Measurements from ENCODE around the gene TARDBP.

- PRO-cap = bidirectional peak, plus-strand start at chr1:10779442, minus-strand start at chr1:10779166
Observed at GRCh38 chr1:10778480-10779703, 17.6 kb downstream of the CASZ1 start.

GRCh38 chr1:10856057-10856413 is 59.6 kb upstream of the CASZ1 start:
- PRO-cap = no peak

DNA sequence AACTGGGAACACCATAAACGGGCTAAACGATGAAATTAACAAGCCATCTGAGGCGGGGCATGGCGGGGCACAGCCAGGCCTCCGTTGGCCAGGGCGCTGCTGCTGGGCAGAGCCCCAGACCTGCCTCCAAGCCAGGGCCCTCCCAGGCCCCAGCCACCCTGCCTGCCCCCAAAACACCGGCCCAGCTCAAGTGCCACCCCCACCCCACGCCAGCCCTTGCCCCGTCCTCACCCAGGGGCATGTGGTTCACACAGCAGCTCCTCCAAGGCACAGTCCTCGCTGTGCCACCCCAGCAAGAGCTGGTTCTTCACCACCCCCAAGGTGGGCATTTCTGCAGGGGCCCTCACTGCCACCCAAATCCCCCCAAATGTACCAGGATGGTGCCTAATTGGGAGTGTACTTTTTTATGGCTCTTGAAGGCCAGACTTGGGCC is 60.0 kb upstream of the CASZ1 start:
- PRO-cap = no peak

DNA sequence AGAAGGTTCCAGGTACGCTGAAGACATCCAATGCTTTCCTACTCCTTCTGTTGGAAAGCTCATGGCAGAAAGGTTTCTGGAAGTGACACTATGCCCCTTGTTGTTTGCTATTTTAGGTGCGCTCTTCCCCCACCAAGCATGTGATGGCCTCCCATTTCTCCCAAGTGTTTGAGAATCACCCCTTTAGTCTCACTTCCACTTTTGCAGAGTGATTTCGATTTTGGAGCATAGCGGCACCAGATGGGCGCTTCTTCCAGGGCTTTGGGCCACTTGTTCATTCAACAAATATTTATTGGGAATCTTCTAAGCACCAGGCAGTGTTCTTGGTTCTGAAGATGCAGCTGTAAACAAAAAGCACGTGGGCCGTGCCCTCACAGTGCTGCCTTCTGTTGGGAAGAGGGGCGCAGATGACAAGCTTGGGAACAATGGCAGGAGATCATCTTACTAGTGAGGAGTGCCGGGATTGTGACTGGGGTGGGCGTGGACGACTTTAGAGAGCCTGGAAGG is 12.5 kb downstream of the C1orf127 start:
- PRO-cap = unidirectional peak, plus-strand start at position 211 of the sequence

- PRO-cap = no peak
Observed at GRCh38 chr1:10980685-10981351, 1.1 kb downstream of the C1orf127 start.

- PRO-cap = bidirectional peak, plus-strand start at chr1:11012361, minus-strand start at chr1:11012263; unidirectional peak, plus-strand start at chr1:11012655
Observed at GRCh38 chr1:11012001-11012917, at the start of gene TARDBP. TARDBP (plus strand) TSS chr1:11012654.

DNA sequence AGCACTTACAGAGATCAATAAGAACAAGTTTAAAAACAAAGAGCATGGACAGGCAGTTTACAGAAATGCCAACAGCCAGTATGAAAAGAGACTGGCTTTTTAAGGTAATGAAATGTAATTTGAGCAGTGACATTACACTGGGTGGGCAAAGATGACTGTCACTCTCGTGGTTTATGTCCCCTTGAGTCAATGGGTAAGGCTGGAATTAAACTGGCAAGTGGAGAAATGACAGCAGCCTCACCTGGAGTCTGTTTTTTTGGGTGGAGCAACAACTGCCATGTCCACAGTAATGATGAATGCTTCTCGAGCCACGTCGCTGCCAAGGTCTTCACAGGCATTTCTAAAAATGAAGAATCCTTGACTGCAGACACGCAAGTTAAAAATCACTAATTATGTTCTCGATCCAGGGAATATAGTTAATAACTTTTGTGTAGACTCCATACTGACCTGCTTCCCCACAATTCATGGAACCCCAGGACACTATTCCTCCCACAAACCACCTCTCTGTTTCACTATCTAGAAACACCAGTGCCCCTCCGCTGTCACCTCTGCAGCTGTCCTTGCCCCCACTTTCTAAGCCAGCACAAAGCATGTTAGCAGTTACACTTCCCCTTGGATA is 14.2 kb downstream of the TARDBP start:
- PRO-cap = unidirectional peak, plus-strand start at position 211 of the sequence

- PRO-cap = no peak
Observed at GRCh38 chr1:11130619-11131029, 31.0 kb upstream of the EXOSC10 start.

DNA sequence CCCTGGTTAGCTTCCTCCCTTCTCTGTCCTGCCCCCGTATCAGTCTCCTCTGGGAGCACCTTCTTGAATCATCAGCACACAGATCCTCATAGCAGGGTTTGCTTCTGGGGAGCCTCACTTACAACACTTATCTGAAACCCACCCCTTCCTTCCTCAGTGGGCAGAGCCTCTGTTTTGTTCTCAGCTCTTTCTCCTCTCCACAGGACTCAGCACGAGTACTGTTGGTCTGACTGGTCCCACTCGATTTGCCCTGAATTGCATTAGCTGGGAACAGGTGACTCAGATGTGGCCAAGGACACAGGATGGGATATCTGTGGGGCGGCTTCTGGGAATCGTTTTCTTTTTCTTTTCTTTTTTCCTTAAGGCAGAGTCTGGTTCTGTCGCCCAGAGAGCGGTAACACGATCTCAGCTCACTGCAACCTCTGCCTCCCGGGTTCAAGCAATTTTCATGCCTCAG is 80.2 kb downstream of the UBIAD1 start:
- PRO-cap = no peak

DNA sequence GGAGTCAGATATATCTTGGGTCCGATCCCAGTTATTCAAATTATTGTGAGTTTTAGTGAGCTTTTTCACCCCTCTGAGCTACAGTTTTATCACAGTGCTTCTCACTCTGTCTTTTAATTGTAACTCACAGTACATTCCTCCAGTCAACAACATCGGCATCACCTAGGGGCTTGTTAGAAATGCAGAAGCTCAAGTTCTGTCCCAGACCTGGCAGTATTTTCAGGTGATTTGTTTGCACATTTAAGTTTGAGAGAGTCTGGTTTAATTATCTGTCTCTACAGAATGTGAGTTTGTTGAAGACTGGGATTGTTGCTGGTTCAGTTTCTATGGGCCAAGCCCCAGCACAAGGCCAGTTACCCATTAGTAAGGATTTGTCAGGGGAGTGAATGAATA is 26.0 kb downstream of the DISP3 start:
- PRO-cap = unidirectional peak, minus-strand start at position 214 of the sequence

GRCh38 chr1:11738798-11739261 is 2.9 kb downstream of the AGTRAP start:
- PRO-cap = unidirectional peak, plus-strand start at chr1:11739044

DNA sequence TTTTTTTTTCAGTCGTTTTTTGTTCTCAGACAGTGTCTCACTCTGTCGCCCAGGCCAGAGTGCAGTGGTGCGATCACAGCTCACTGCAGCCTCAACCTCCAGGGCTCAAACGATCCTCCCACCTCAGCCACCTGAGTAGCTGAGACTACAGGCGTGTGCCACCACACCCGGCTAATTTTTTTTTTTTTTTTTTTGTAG is 19.4 kb downstream of the MTHFR start:
- PRO-cap = no peak

- PRO-cap = no peak
Observed at GRCh38 chr1:11794089-11794556, 11.6 kb downstream of the MTHFR start.

DNA sequence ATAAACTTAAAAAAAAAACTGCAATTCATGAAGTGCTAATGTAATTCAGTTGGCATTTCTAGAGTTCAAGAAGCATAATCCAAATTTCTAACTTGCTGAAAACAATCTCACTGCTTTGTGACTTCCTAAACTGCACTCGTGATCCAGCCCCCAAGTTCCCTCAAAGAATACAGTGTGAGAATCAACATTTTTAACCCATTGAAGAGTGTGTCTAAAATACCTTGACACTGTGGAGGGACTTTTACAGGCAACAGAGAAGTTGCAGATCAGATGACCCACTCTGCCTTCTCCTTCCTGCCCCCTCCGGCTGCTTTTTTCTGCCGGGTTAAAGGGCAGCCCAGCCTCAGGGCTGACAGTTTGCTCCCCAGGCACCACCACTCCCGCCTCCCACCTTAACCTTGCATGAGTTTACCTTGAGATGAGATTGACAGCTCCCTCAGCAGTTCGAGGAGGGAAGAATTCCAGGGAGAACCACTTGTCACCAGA is 3.3 kb downstream of the MTHFR start:
- PRO-cap = unidirectional peak, plus-strand start at position 355 of the sequence

- PRO-cap = bidirectional peak, plus-strand start at chr1:11805021, minus-strand start at chr1:11804881
Observed at GRCh38 chr1:11804732-11805438, 879 bp downstream of the MTHFR start.

GRCh38 chr1:11998638-11999267 is 18.5 kb downstream of the MFN2 start:
- PRO-cap = no peak

DNA sequence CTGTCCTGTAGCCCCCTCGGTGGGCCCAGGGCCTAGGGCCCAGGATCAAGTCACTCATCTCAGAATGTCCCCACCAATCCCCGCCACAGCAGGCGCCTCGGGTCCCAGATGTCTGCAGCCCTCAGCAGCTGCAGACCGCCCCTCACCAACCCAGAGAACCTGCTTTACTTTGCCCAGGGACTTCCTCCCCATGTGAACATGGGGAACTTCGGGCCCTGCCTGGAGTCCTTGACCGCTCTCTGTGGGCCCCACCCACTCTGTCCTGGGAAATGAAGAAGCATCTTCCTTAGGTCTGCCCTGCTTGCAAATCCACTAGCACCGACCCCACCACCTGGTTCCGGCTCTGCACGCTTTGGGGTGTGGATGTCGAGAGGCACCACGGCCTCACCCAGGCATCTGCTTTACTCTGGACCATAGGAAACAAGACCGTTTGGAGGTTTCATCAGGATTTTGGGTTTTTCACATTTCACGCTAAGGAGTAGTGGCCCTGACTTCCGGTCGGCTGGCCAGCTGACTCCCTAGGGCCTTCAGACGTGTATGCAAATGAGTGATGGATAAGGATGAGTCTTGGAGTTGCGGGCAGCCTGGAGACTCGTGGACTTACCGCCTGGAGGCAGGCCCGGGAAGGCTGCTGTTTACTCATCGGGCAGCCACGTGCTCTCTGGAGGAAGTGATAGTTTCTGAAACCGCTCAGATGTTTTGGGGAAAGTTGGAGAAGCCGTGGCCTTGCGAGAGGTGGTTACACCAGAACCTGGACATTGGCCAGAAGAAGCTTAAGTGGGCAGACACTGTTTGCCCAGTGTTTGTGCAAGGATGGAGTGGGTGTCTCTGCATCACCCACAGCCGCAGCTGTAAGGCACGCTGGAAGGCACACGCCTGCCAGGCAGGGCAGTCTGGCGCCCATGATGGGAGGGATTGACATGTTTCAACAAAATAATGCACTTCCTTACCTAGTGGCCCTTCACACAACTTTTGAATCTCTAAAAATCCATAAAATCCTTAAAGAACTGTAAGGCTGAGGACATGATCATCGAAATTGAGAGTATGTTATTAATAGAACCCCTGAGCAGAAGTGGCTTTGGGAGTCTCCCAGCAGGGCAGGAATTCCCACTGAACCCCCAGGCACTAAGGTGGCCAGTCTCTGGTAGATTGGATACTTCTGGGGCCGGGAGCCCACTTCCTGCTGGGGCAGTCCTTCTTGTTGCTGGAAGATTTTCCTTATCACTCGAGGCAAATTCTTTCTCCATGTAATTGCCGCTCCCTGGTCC is 23.2 kb upstream of the TNFRSF1B start:
- PRO-cap = unidirectional peak, minus-strand start at position 264 of the sequence; bidirectional peak, plus-strand start at position 693 of the sequence, minus-strand start at position 641 of the sequence

DNA sequence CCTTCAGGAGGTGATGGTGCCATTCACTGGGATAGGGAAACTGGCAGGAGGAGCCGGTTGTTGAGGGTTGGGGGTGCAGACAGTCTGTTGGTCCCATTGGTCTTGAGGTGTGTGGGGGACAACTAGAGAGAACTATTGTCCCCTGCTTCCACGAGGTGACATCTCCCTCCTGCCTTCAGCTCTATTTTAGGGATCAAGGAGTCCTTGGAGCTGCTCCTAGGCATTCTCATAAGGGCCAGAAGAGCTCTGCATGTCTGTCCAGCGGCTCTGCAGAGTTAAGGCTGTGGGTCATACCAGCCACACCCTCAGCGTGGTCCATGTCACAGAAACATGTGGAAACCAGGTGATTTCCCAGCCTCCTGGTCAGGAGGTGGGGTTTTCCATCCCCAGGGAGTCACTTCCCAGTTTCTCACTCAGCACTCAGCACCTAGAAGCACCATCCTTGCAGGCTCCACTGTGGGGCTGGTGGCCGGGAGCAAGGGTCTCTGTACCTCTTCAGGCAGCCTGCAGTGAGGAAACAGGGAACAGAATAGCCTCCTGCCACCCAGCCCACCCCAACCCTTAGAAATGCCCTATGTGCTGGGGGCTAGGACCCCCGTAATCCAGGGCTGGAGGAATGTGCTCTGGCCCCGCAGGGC is 1.5 kb upstream of the TNFRSF1B start:
- PRO-cap = no peak

DNA sequence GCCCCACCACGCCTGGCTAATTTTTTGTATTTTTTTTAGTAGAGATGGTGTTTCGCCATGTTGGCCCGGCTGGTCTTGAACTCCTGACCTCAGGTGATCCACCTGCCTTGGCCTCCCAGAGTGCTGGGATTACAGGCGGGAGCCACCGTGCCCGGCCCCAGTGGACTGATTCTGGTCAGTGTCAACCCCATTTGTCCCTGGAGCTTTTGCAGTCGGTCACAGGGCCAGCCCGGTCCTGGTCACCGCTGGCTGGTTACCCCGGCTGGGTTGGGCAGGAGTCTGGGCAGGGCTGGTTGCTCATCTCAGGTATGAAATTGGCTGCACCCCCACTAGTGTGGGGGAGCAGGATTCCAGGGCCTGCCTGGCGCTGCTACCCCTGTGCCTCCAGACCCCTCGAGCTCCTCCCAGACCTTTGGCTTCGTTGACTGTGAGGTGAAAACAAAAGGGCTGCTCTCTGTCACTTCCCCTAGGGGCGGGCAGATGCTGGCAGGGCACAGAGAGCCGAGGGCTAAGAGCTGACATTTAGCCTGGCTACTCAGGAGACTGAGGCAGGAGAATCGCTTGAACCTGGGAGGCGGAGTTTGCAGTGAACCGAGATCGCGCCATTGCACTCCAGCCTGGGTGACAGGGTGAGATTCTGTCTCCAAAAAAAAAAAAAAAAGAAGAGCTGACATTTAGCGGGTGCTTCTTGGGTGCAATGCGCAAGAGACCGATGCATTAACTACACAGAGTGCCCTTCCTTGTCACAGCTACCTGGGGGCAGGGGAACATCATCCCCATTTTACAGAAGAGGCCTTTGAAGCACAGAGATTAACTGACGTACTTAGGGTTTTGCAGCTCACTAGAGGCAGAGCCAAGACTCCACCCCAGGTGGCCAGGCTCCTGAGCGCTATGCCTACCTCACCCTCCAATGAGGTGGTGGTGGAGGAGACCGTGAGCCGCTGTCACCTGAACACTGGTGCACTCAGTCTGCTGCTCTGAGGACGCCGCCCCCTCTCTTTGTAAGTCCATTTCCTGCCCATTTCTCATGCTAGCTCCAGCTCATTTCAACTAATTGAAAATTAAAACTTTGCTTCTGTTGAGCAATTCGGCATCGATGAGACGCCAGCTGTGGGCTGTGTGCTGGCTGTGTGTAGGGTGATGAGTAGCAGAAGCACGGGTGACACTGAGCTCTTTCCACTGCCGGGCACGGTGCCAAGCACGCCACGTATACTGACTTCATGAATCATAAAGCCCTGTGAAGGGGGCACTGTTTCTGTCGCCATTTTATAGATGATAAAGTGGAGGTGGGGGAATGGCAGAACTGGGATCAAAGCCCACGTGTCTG is 10.8 kb downstream of the TNFRSF1B start:
- PRO-cap = unidirectional peak, minus-strand start at position 414 of the sequence; unidirectional peak, minus-strand start at position 974 of the sequence

- PRO-cap = no peak
Observed at GRCh38 chr1:12202876-12203470, 26.9 kb upstream of the VPS13D start.

Data from mucosa of descending colon (tissue), 1 donor.